Zone of skin (tissue), 1 donor: ENCODE measurements around a stretch of chr9.

DNA sequence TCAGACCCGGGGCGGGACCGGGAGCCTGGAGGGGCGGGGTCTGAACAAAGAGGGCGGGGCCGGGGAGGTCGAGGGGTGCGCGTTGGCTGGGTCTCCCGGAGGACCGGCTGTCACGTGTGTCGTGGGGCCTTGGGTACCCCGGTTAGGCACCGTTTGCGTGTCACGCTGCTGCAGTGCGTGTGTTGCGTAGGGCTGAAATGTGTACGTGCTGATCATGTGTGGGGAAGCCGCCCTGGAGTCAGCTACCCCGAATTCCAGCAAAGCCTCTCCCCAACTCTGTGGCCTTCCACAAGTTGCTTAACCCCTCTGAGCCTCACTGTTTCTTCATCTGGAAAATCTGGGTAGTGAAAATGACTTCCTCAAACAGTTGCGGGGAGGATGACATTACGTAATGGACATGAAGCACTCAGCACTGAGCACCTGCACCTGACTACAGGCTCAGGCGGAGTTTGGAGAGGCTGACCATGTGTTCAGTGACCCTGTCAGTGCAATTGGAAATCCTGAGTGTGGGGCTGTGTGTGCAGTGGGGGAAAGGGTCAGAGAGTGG, 414 bp upstream of the RALGDS start:
- RRBS, result under 1% methylated on average over 12 of the region's 25 CpGs

DNA sequence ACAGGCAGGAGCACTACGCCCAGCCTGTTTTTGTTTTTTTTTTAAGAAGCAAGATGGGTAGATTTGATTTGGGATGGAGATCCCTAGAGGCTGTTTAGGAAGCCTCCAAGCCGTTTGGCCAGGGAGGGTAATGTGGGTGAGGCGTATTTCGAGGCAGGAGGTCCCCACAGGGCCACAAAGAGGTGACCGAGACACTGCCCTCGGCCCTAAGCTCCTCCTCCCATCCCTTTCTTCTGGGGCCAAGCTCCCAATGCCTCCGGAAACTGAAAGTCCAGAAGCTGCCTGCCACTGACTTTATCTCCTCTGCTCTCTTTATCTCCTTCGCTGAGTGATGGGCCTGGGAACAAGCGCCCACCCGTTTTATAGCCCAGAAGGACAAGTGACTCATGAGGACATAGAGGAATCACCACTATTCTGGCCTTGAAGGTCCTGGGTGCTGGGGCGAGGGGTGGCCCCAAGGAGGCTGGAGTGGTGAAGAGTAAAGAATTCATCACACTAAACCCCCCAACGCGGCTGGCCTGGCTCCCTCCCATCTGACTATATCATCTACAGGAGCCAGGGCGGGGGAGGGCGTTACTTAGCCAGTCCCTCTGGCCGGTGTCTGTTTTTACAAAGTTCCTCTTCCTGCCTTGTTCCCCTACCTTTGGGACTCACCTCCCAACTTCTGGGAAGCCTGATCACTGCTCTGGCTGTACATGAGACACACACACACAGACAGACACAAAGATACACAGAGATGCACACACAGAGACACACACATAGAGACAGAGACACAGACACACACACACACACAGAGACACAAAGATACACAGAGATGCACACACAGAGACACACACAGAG, 2.2 kb upstream of the RALGDS start:
- RRBS, result no CpG with 5 or more reads among the region's 16 CpGs

DNA sequence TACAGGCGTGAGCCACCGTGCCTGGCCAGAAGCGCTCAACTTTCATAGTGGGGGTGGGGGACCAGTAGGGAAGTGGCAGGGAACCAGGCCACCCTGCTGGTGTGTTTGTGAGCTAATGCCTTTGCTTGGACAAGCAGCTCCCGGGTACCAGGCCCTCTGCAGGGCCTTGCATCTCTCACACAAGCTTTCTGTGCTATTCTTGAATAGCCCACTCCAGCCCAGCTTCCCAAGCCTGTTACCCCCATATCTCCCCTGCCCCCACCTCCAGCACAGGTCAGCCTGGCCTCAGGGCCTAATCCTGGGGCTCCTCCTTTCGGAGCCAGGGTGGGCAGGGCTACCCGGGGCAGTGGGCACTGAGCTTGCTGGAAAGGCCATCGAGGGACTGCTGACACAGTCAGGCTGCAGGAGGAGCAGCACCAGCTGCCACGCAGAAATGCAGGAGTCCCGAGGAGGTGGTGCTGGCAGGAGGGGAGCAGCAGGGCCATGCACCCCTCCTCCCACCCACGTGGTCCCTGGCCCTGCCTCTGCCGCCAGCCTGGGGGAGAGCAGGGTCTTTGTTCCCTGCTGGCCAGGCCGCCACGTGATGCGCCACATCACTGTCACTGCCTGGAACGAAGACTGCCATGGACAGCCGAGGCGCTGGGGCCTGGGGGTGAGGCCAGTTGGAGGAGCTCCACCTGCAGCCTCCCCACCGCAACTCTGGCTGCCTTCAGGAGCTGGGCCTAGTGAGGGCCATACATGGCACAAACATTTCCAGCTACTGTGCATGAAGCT, 12.1 kb upstream of the RALGDS start:
- RRBS, result no CpG with 5 or more reads among the region's 18 CpGs

- RRBS, result 4% methylated on average over 2 of the region's 21 CpGs
Observed at GRCh38 chr9:133147181-133148316, 16.2 kb downstream of the GBGT1 start.

DNA sequence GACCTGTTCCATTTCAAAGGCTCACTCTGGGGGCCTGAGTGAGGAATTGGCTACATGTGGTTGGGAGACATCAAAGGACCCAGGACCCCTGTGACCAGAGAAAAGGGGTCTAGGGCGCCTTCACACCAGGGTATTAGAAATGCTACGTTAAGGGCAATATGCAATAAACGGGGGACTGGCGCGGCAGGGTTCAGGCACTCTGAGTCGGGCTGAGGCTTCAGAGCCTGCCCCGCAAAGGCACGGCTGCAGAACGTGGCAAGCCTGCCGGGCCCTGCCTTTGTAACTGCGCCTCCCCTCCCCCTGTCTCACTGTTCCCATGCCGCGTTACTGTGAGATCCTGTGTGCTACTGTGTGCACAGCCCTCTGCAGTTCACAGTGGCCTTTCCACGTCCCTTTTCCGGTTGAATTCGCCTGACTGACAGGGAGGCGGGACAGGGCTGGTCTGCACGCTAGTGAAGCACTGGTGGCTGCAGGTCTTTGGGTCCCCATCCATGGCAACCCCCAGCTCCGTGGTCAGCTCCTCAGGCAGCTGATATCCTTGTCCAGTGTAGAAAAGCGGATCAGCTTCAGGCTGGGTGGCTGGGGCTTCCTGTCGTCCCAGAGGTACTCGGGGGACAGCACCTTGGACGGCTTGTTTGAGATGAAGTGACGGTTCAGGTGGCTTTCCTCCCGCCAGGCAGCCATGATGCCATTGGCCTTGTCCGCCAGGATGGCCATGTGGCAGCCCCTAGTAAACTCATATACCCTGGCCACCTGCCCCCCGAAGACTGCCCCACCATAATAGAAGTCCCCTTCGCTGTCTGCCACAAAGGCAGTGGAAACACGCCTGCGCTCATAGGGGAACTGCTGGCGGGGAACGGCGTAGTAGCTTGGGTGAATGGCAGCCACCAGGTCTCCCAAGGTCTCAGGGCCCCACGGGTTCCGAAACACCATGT, 10.4 kb downstream of the GBGT1 start:
- RRBS, result 45% methylated on average over 2 of the region's 35 CpGs

DNA sequence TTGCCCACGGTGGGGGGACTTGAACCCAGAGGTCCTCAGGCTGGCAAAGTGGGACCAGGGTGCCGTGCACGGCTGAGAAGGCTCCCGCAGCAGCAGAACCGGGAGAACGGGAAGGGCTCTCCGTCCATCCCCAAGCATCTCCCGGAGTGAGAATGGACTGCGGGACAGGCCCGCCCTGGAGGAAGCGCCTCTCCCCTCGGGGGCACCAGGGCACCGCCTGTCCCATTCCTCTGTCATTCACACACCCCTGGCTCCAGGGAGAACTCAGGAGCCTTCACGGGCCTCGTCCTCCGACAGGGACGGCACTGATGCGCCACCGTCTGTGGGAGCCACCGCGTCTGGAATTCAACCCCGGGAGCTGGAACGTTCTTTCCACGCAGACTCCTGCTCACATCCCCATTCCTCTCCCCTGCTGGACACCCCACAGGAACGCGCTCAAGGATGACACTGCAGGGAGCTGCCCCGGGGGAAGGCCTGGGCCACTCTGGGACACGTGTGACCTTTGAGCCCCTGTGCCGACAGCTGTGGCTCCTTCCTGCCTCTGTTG, 16.4 kb upstream of the OBP2B start:
- RRBS, result no CpG with 5 or more reads among the region's 29 CpGs

DNA sequence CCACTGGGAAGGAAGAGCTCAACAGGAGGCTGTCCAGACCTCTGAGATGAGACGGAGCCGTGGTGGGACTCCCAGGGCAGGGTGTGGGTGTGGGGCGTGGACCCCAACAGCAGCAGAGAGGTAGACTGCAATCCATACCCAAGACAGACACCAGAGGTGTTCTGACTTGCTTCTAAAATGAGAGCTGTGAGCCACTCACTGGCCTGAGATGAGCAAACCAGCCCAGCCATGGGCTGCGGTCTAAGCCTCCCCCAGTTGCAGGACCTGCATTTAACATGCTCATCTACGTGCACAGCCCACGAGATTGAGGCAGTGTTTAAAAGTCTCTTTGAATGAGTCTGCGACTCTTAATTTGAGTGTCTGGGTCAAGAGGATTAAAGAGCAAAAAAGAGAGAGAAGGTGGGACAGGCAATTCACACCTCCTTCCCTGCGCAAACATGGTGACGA, 6.0 kb downstream of the SURF4 start:
- RRBS, result no CpG with 5 or more reads among the region's 9 CpGs

DNA sequence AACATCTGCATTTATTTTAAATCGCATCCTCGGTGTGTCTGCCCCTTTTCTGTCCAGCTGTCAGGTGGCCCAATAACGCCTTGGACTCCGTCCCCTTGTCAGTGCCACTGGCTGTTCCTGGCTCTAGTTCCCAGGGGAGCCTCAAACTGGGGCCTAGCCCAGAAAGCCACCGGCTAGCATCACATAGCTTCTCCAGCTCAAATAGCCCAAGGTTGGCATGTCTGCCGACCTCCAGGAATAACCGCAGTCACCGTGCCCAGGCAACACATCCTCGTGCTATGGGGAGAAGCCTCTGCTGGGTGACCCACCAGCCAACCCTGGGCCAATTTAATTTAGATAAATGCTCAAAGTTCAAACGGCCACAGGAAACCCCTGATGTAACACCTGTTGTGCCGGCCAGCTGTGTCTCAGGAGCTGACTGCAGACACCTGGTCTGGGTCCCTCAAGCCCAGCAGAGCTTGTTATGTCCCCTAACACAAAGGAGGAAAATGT, 11.7 kb downstream of the REXO4 start:
- RRBS, result no CpG with 5 or more reads among the region's 11 CpGs

DNA sequence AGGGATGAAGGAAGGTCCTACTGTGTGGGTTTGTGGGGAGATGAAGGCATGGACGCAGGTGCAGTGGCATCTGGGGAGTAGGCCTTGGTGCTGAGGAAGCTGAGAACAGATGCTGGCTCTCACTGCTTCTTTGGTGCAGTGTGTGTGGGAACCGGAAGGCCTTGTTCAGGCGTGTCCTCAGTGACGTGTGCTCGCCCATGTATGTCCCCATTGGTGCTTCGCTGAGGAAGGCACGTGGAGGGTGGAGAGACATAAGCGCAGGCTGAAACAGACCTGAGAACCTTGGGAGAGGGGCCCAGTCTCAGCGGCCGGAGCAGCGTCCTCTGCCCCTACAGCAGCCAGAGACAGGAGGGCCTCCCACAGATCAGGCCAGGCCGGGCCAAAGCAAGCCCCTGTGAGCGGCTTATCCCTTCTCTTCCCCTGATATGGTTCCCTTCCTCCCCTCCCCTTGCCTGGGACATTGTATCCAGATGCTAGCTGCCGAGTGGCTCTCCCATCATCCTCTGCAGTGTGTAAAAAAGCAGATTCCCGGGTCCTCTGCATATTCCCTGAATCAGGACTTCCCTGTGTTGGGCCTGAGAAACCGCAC, 18.8 kb upstream of the CACFD1 start:
- RRBS, result 10% methylated on average over 3 of the region's 16 CpGs

GRCh38 chr9:133585906-133586418, 23.2 kb downstream of the FAM163B start:
- RRBS, result 22% methylated on average over 3 of the region's 21 CpGs

DNA sequence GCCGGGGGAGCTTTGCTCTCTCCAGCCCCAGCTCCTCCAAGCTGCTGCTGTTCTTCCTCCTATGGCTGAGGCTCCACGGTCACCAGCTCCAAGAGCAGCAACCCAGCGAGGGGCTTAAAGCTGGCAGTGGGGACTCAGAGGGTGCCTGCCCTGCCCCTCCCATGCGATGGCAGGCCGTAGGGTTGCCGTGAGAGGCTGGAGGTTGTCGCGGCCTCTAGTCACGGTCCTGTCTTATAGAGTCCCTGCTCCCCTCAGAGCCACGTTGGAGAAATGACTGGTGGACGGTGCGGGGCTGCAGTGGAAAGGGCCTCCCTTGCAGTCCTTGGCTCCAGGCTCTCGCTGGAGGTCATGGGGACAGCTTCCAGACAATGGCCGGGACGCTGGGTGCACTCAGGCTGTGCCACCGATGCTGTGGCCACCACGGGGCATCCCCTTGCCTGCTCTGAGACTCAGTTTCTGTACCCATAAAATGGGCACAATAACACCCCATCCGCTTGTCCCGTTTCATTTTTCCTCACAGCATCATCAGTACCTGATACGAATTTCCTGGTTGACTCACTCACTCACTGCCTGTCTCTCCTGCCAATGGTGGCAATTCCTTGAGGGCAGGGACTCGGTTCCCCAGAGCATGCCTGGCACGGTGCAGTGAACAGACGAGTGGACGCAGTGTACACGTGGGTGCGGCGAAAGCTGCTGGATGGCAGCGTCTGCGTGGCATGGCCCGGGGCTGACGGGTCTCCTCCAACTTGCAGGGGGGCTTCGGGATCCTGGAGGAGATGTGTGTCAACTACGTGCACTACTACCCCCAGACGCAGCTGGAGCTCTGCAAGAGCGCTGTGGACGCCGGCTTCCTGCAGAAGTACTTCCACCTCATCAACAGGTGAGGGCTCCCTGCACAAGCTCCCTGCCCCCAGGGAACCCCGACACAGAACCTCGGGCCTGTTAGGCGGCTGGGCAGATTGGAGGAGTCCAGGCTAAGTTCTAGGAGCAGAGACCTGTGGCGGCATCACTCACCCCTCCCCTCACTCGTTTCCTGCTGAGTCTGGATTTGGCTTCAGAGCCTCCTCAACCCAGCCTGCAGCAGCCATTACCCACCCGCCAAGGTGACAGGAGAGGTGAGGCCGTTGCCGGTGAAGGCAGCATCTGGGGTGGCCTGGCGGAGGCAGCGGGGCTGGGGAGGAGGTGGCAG, 20.0 kb downstream of the DBH start:
- RRBS, result 21% methylated on average over 6 of the region's 47 CpGs

- RRBS, result no CpG with 5 or more reads among the region's 32 CpGs
Observed at GRCh38 chr9:133679444-133680011, 43.4 kb downstream of the DBH start.

- RRBS, result no CpG with 5 or more reads among the region's 9 CpGs
Observed at GRCh38 chr9:133717367-133717906, 20.7 kb downstream of the SARDH start.

GRCh38 chr9:133759360-133760171, 21.4 kb upstream of the SARDH start:
- RRBS, result no CpG with 5 or more reads among the region's 34 CpGs

DNA sequence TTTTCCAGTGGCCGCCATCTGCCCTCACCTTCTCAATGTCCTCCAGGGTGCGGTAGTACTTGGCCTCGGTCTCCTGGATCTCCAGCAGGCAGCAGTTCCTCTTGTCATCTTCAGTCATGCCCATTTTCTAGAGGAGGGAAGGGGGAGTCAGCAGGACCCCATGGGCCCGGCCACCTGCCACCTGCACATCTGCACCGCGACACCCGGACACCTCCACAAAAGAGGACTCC, 70.8 kb upstream of the SARDH start:
- RRBS, result no CpG with 5 or more reads among the region's 7 CpGs

DNA sequence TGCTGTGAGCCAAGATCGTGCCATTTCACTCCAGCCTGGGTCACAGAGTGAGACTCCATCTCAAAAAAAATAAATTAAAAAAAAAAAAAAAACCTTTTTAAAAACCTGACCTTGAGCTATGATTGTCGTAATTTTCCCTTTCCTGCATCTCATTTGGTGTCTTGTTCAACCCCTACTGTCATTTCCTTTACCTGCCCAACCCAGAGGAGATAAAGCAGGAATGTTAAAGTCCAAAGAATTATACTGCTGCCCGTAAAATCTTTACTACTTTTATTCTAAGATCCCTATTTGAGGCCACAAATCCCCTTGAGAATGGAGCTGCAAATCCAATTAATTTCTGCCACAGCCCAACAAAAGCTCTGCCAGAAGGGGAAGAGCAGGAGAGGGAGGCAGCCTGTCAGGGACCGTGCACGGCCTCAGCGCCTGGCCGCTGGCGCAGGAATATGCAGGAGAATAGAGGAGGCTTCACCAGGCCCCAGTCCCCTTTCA, 99.5 kb upstream of the SARDH start:
- RRBS, result no CpG with 5 or more reads among the region's 8 CpGs

DNA sequence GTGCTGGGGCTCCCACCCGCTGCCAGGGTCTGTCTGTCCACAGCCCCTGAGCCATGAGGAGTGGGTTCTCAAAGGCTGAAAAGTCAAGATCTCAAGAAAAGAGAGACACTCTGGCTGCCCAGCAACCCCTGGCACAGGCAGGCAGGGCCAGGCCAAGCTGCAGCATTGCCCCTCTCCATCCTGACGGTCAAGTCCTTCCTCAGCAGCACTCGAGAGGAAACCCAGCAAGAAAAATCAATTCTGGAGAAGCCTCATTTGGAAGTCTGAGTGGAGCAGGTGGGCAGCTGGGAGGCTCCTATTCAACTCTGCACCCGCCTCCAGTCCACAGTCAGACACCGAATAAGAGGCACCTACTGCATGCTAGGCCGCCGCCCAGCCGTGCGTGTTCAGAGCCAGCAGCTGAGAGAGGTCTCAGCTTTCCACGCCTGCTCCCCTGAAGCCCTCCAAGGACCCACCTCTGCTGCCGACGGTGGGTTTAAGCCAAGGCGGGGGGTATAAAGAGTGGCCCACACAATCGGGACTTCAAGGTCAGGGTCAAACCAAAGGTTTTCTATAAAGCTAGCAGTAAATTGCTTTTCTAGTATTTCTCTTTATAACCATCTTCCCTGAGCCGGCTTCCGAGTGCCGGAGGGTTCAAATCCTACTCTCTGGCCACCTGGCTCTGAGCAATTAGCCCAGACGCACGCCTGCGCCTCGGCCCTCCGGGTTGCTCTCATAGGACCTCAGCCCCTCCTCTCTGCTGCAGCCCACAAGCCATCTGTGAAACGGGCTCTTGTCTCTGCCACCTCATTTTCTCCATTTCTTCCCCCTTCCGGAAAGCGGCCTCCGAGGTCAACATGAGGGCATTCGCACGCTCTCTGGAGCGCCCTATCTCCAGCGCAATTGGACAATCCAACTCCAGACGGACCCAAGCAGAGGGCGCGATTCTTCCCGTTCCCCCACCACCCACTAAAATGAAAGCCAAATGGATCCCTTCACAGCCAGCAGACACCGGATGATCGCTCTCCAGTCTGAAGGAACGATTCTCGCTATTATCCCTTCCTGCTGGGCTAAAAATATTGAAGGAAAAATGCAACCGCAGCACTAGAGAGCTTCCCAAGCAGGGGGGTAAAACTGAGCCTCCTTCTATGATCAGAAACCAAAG, 41.7 kb downstream of the VAV2 start:
- RRBS, result 67% methylated on average over 7 of the region's 39 CpGs

- RRBS, result 80% methylated on average over 10 of the region's 40 CpGs
Observed at GRCh38 chr9:134048042-134048656, 19.7 kb downstream of the BRD3 start.

DNA sequence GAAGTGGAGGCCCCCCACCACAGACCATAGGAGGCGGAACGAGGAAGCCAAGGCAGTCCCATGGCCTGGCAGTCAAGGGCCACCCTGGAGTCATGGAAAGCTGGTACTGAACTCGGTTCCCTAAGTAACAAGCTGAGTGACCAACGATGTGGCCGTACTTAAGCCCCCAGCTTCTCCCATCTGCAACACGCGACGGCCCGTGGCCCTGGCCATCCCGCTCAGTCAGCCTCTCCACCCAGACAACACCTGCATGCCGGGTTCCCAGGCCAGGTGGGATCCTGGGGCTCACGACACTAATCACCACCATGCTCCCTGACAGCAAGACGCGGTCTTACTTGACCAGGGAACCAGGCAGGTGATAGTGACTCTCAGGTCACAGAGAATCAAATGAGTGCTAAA, 17.0 kb downstream of the BRD3 start:
- RRBS, result no CpG with 5 or more reads among the region's 14 CpGs

GRCh38 chr9:134135062-134136063, 519 bp upstream of the WDR5 start:
- RRBS, result 2% methylated on average over 24 of the region's 75 CpGs